ENCODE measurements around the gene HUS1B.

DNA sequence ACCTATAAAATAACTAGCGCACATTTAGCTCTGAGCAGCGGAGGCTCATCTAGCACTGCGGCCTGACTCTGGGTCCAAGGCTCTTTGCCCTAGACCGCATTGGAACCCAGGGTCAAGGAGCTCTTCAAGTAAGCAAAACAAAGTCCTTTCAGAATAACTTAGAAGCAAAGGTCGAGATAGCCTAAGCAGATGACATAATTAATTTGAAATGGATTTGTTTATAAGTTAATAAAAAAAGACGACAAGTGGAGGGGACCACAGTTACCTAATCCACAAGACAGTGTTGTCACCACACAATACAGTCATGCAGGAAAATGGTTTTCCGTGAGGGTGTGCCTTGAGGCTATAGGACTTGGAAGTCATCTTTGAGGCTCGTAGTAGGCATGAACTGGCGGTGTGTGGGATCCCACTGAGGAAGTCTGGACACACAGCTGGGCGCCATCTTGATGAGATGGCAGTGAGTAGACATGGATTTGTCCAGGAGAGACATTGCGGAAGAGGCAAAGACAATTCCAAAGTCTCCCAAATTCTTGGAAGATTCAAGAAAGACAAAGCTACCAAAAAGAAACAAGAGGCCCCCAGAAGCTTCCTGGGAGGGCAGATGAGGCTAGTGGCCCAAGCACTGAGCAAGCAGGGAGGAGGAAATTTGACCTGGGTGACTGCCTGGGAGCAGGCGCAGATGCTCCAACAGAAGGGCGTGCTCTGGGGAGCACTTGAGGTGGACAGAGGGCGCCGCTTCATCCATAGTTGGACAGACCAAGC, 29.0 kb upstream of the IRF4 start:
- PRO-cap = no peak

GRCh38 chr6:591064-591816, 65.7 kb downstream of the HUS1B start:
- PRO-cap = no peak

DNA sequence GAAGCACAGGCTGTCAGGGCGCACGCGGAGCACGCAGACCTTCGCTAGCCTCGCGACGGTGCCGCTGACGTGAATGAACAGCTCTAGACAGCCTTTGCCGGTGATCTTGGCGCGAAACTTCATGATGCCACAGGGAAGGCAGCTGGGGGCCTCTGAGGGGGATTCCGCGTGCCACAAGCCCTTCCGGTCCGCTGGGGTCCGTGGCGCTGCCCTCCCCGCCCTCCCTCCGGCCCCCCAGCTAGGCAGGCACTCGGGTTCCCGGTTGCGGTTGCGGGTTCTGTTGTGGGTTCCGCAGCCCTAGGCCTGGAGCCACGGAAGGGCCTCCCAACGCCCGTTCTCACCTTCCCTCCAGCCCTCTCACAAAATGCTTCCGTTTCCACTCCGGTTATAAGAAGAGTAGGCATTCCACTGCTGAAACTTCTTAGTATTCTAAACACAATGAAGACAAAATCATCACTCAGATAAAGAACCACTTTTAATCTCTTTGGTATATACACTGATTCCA, at the start of gene HUS1B:
Gene HUS1B, minus strand, starts transcription at position 279 of the 505 bp plus-strand sequence.
- PRO-cap = no peak

- PRO-cap = no peak
These were observed 23.2 kb upstream of the EXOC2 start for GRCh38 chr6:716197-716423.

DNA sequence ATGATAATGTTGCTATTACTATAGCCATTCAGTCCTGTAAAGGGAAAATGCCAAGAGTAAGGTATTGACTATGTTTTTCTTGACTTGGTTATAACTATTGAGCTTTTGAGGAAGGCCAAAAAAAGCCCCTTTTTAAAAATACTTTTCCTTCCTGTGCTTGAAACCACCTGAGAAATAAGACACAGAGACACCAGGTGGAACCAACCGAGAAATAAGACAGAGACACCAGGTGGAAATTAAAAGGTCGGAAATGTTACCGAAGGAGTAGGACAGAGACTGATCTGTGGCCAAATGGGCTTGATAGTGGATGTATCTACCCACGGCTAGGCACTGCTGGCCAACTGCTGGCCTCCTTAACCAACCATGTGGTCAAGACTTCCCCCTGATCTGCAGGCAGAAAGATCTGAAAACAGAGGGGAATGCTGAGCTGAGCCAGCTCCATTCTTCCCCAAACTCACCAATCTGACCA, 121.5 kb upstream of the EXOC2 start:
- PRO-cap = no peak

DNA sequence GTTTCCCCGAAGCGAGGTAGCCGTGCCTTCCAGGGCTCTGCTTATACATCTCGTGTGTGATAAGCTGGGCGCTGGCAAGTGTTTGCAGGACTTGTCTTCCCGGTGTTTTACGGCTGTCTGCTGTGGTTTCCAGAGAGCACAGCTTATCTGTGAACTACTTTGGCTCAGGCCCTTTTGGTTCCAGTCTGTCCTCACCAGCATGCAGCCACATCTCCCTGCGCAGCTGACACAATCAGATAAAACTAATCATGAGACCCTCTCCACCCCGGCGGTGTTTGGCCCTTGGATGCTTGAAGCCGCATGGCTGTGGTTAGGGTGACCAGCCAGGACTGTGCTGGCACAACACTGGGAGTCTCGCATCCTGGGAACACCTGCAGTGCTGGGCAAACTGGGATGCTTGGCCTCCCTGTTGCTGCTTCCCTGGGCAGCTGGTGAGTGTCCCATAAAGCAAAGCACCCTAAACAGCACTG, 241.8 kb upstream of the FOXQ1 start:
- PRO-cap = no peak

DNA sequence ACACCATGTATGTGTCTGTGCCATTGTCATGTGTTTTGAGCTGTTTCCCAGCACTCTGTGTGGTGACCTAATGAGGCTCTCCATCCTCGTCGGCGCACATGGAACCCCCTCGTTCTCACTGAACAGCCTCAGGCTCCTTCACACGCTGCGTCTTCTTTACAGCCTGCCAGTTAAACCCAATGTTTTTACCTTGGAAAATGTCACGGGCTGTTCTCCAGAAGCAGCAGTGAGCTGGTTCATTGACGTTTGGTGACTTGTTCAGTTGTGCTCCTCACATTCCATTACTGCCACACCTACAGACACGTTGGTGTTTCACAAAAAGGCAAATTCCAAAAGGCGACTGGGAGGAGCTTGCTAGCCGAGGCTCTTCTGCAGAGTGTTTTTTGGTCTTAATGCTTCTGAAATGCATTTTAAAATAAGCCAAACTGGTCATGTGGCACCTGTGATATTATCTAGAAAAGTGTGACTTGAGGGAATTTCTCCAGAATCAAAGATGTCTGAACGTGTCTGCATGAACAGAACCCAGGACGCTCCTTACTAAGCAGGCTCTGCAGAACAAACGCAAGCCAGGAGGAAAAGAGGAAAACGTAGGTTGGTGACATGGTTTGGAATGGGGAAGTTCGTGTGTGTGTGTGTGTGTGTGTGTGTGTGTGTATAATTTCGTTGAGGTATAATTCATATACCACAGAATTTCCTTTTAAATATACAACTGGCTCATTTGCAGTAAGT, 200.8 kb upstream of the FOXQ1 start:
- PRO-cap = no peak

DNA sequence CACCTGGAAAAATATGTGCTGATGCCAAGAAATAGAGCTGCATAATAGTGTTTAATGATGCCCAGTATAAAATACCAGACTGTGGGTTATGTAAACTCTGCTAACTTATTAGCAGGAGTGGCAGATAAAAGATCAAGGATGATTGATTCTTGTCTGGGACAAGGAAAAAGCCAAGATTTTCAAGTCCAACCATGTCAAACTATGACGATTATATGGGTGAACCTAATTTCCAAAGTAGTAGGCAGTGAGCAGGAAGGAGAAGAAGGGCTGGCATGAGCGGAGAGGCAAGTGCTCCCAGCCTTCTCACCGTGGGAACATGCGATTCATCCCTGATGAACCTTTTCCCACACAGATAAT, 150.6 kb upstream of the FOXQ1 start:
- PRO-cap = no peak

- PRO-cap = no peak
These were observed 4.4 kb downstream of the FOXQ1 start for GRCh38 chr6:1316052-1317001.

GRCh38 chr6:1610917-1611701, 1.4 kb downstream of the FOXC1 start:
- PRO-cap = bidirectional peak, plus-strand start at chr6:1611649, minus-strand start at chr6:1611488

- PRO-cap = no peak
These were observed 7.0 kb downstream of the FOXC1 start for GRCh38 chr6:1616573-1617170.

DNA sequence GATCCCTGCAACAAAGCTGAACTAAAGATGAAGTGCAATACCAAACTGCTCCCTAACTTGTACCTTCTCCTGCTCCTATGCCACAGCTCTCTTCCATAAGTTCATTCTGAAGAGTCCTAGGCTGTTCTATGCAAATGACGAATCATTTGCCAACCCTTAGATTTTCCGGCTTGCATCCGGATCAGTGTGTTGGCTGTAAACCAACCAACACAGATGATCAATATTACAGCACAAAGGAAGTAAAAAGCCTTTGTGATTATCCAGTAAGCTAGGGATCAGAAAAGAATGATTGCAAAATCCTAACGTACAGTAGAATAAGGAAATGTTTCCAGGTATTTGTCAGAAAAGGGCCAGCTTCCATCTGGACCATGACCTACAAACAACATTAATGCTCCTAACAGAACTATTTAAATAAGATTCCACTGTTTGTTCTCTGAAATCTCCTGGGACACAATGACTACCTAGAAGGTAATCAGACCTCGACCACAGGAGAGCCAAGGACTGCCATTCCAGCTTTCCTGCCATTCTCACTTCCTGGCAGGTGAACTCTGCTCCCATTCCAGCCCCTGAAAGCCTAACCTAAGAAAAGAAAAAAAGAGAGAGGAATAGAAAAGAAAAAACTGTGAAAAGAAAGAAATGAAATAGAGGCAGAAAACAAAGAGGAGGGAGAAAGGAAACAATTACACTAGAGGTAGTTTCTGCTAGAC, 19.8 kb downstream of the GMDS start:
- PRO-cap = no peak

DNA sequence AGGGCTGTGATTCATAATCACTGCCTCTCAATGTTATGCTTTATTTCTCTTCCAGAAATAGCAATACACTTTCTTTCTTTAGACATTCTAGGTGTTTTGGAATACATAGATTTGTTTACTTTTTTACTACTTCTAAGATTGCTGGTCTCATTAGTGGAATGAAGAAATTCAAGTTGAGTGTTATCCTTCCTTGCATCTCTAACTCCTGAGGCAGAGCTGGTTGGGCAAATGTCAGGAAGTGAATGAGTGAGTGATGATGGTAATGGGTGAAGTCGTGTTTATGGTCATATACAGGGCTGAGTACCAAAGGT, 196.7 kb upstream of the GMDS start:
- PRO-cap = no peak

DNA sequence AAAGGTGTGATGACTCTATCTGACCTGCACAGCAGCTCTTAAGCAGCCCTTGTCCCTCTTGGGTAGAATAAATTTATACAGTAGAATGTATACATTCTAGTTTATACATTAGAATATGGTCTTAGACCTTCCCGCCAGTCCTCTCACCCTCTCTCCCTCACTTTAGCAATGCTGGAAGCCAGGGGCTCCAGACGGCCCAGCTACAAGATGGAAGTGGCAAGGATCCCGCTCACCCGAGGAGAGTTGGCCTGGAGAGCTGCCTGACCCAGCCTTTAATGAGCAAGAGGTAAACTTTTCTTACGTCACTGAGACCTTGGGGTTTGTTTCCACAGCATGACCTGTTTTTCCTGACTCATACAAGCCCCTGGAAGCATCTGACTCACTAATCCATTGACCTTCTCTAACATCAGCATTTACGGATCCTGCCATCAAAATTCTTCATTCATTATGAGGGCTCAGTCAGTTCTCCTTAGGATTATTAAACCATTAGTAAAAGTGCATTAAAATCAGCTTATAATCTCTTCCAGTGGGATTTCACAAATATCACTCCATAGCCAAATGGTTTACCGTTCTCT, 120.4 kb downstream of the MYLK4 start:
- PRO-cap = no peak

DNA sequence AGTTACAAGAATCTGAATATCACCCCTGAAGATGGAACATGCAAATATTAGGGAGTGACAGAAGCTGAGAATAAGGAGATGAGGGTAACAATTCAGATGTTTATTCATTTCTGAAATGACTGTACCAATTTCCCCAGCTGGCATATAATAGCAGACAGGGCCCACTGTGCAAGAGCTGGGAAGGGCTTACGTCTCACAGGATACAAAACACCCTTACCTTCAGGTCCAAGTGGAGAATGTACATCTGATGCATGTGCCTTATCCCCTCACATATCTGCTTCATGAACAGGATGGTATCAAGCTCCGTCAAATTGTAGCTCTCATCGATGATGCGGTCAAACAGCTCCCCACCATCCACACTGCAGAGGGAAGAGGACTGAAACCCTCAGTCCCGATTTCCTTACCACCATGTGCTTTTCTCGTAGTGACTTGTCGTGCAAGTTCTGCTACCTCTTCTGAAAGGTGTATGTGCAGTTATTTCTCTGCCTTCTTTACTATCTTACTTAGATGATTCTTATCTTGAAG, 67.9 kb downstream of the MYLK4 start:
- PRO-cap = no peak

- PRO-cap = no peak
These were observed 6.7 kb downstream of the MYLK4 start for GRCh38 chr6:2743838-2744574.

- PRO-cap = no peak
These were observed 2.3 kb upstream of the WRNIP1 start for GRCh38 chr6:2762929-2763173.

DNA sequence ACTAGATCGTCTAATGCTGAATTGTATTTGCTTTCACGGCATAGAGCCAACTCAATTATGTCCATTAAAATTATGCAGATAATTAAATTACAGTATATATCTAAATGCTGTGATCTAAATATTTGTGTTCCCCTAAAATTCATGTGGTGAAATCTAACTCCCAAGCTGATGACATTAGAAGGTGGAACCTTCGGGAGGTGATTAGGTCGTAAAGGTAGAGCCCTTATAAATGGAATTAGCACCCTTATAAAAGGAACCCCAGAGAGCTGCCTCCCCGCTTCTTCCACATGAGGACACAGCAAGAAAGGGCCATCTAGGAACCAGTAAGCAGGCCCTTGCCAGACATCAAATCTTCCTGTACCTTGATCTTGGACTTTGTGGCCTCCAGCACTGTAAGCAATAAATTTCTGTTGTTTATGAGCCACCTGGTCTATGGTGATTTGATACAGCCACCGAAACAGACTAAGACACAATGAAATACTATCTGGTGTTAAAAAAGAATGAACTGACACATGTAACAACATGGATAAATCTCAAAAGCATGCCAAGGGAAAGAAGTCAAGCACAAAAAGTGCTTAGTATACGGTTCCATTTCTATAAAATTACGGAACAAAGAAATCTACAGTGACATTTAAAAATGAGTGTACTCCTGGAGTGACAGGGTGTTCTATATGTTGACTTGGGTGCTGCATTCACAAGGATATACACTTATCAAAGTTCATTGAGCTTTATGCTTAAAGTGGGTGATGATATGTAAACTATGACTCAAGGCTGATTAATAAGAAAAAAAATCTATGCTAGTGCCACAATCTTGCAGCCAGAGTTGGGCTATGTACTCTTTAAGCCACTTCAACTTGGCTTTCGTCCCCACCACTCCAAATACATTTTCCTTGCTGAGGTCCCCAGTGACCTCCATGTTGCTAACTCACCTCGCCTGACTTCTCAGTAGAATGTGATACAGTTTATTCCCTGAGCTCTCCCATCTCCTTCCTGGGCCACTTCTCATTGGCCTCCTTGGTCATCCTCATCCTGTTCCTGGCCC, 18.4 kb downstream of the SERPINB1 start:
- PRO-cap = no peak

DNA sequence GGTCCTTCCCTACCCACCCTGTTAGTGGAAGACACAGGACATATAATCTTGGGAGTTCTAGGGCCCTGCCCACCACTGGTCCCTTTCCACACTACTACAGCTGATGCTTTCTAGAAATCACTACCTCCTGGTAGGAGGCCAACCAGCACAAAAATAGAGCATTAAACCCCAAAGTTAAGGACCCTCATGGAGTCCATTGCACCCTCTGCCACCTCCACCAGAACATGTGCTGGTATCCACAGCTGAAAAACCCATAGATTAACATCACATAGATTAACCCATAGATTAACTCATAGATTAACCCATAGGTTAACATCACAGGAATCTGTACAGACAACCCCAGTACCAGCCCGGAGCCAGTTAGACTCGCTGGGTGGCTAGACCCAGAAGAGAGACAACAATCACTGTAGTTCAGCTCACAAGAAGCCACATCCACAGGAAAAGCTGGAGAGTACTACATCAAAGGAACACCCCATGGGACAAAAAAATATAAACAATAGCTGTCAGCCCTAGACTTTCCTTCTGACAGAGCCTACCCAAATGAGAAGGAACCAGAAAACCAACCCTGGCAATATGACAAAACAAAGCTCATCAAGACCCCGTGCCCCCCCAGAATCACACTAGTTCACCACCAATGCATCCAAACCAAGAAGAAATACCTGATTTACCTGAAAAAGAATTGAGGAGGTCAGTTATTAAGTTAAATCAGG, 25.2 kb downstream of the SERPINB9 start:
- PRO-cap = no peak

- PRO-cap = no peak
These were observed 21.7 kb downstream of the SERPINB9 start for GRCh38 chr6:2881371-2881870.